AG04450 (cell line): Measurements from ENCODE around the gene CEBPZOS.

GRCh38 chr2:33338514-33338890 lies 137.9 kb upstream of the RASGRP3 start:
- CAGE, long polyA plus RNA, result no peak
- RRBS, result no CpG with 5 or more reads among the region's 4 CpGs

DNA sequence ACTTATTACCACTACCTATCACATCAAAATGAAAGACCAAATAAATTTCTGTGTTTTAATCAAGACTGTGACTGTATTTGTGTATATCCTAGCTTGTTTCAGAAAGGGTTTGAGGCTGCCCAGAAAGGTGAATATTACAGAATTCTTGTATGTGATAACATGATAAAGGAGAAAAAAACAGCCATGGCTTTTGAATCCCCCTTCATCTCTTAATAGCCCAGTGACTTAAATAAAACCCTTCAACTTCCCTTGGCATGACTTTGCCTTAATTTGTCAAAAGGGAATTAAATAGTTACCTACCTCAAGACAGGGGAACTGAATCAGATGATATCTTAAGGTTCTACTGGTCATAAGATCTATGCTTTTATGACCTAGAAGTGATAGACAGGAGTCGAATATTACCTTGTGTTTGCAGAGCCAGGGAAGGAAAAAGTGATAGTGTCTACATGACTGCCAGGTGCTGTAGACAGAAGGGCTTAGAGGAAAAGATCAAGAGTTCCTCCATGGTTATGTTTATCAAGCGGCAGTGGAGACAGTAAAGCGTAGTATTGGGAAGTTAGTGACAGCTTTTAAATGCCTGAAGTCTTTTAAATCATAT lies 11.7 kb downstream of the CRIM1 start:
- CAGE, long polyA plus RNA, result no peak
- RRBS, result no CpG with 5 or more reads among the region's 3 CpGs

- CAGE, long polyA plus RNA, result no peak
- RRBS, result no CpG with 5 or more reads among the region's 10 CpGs
Measured at GRCh38 chr2:36367826-36368490, 12.4 kb downstream of the CRIM1 start.

DNA sequence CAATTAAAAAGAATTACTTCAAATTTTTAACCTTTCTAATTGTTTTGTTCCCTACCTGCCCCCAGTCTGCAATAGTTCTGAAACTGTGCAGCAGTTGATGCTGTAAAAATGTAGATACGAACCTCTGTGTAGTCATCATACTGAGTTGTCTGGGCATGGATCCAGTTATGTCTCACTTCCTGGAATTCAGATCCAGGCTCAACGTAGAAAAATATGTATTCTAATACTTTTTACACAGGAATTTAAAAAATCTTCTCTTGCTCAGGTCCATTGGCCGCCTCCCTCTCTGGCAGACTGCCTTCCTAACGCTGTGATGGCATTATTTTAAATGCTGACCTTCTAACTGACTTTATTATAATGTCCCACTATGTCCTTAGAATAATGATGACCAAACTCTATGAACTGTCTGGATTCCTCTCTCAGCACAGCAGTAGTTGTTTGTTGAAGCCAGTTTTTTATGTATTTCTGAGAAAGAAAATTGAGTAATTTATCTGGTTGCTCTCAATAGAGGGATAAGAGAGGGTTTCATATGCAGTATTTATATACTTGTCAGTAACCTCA lies 119.6 kb downstream of the FEZ2 start:
- CAGE, long polyA plus RNA, result no peak
- RRBS, result no CpG with 5 or more reads among the region's 4 CpGs

- CAGE, long polyA plus RNA, result no peak
- RRBS, result no CpG with 5 or more reads among the region's 5 CpGs
Measured at GRCh38 chr2:36522060-36522434, 75.9 kb downstream of the FEZ2 start.

DNA sequence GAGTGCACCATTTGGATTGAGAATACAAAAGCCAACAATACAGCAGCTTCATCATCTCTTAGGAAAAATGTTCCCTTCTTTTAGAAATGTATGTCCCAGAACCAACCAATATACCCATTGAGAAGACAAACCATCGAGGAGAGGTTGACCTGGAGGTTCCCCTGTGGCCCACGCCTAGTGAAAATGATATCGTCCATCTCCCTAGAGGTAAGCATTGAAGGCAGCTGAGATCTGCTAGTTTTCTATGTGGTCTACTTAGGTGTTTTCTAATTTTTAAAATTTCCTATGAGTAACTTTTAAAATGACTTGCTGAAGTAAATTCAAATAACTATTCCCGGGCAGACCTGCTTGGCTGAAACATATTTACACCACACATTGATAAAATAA lies 53.7 kb downstream of the FEZ2 start:
- CAGE, long polyA plus RNA, result no peak
- RRBS, result no CpG with 5 or more reads among the region's 4 CpGs

DNA sequence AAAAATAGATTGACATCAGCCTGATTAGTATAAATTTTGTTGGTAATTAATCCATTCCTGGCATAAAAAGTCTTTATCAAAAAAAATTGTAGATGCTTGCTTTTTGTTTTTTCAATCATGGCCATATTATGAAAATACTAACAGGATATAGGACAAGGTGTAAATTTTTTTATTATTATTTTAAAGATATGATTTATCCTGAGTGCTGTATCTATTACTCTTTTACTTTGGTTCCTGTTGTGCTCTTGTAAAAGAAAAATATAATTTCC lies 47.3 kb downstream of the FEZ2 start:
- CAGE, long polyA plus RNA, result start-site peak on the plus strand centred at position 150 of the sequence, 15 bp wide, 49 and 34 reads in 2 replicates

GRCh38 chr2:36800345-36801000 lies 104.0 kb downstream of the VIT start:
- CAGE, long polyA plus RNA, result no peak
- RRBS, result no CpG with 5 or more reads among the region's 15 CpGs

DNA sequence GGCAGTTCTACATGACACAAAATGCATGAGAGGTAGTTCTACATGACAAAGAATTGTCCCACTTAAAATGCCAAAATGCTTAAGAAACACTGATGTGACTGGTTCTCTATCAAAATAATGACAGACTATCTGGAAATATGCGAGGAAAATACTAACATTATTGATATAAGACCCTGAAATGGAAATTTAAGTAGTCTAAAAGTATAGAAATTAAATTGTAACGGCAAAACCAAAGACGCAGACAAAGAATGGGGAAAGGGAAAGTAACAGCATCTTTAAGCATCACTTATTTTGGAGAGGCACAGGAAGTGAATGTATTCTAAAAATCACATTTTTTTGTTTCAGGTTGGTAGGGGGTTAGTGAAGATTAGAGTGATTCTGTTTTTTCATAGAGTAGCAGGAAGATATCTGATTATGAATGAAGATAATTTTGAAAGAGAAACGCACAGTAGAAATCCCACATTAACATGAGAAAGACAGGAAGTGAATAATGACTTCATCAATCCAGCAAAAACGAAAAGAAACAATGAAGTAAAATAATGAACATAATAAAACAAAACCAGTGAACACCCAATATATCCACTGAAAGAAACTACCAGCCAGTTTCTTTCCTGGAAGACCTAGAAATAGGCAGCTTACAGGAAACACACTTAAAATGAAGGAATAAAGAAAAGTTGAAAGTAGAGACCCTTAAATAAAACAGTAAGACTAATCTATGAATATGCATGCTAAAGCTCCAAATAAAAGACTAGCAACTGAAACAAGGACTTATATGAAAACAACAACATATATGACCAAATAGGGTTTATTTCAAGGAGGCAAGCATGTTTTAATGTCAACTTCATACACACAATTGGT lies 131.2 kb downstream of the STRN start:
- CAGE, long polyA plus RNA, result no peak
- RRBS, result no CpG with 5 or more reads among the region's 5 CpGs

DNA sequence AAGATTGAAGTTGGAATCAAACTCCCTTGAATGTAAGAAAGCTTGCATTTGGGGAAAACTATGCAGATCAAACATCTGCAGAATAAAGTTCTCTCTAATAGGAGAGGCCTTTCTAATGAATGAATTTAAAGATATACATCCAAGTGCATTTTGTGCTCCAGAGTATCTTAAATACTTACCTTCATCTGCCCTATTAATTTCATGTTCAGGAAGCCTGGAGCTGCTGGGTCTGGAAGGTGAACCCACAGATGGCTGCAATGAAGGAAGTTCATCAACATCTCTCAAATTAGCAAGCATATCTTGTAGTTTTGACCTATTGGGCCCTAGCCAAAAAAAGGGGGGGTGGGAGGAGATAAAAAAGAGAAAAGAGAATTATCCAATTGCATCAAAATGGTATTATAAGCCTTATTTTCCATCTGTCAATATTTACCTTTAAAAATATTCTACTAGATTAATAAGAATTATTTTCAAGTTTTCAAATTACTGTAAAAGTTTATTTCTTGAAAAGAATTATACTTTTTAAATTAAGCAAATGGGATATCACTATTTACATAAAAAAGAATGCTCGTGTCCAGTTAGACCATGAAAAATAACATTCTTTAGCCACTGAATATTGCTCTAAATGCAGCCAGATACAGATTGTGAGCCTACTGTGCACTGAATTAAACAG lies 82.4 kb downstream of the STRN start:
- CAGE, long polyA plus RNA, result no peak
- RRBS, result no CpG with 5 or more reads among the region's 1 CpG

- CAGE, long polyA plus RNA, result no peak
- RRBS, result no CpG with 5 or more reads among the region's 3 CpGs
Measured at GRCh38 chr2:37104400-37105213, 20.3 kb downstream of the GPATCH11 start.

GRCh38 chr2:37105397-37105842 lies 21.1 kb downstream of the GPATCH11 start:
- CAGE, long polyA plus RNA, result no peak
- RRBS, result 78% methylated on average over 3 of the region's 5 CpGs

- CAGE, long polyA plus RNA, result start-site peak on the plus strand at chr2:37196496-37196512, 1,384 and 1,267 reads in 2 replicates
- RRBS, result 4% methylated on average over 14 of the region's 82 CpGs
Measured at GRCh38 chr2:37196231-37197504, at the start of gene CEBPZOS. TSS of gene CEBPZOS (plus strand) at chr2:37196496.

DNA sequence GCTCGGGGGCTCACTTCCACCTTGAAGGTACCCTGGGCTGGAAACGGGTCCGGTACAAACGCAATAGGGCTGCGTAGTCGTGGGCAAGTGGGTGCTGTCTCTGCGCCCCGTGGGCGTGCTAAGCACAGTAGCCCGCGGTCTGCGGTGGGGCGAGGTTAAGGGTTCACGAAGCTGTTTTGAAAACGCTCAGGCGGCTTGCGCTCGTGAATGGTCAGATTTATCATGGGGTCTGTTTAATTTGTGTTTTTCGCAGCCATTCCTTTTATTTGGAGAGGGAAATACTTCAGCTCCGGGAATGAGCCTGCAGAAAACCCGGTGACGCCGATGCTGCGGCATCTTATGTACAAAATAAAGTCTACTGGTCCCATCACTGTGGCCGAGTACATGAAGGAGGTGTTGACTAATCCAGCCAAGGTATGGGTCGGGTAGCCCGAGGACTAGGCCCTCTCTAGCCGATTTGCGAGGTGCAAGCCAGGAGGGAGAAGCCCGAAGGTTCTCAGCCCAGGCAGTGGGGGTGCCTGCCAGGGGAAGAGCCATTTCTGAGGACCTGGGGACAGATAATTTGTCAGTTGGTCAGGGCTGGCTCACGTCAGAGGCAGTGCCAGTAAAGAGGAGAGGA lies 504 bp downstream of the NDUFAF7 start:
- CAGE, long polyA plus RNA, result no peak
- RRBS, result 3% methylated on average over 3 of the region's 31 CpGs

DNA sequence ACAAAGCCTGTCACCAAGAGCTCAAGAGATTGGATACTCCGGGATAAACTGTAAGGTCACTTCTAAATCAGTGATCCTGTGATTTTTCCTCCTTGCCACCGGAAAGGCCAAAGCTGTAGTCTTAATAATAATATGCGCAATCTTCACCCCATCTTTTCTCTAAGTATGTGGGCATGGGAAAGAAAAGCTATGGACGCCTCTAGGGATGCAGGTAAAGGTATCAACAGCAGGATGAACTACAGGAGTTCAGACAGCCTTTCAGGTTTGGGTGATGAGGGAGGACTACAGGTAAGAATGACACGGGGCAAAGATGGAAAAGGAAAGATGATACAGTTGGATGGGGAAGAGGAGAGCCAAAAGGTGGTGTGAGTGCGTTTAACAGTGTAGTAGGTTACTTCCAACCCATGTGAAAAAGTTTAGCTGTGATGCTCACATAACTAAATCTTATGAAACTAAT lies 33.4 kb downstream of the NDUFAF7 start:
- CAGE, long polyA plus RNA, result no peak
- RRBS, result no CpG with 5 or more reads among the region's 6 CpGs

- CAGE, long polyA plus RNA, result no peak
- RRBS, result no CpG with 5 or more reads among the region's 5 CpGs
Measured at GRCh38 chr2:37523690-37524344, 147.6 kb downstream of the CDC42EP3 start.

DNA sequence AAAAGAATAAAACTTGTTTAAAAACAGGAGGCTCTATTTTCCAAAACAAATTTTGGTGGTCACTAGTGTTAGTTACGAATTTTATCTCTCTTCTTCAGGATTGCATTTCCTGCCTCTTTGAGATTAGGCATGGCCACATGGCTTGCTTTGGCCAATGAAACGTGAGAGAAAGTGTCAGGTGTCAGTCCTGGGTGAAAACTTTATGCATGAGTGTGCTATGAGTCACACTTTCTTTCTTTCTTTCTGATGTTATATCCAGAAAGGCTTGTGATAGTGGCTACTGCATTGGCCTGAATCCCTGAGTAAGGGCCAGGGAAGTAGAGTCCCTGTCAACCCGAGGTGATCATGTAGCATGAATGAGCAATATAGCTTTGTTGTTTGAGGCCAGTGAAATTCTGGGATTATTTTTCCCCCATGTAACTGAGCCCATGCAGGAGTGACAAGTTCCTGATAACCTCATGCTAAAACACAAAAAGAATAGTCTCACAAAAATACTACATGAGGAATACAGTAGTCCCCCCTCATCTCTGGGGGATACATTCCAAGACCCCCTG lies 109.7 kb downstream of the CDC42EP3 start:
- CAGE, long polyA plus RNA, result no peak
- RRBS, result no CpG with 5 or more reads among the region's 3 CpGs

DNA sequence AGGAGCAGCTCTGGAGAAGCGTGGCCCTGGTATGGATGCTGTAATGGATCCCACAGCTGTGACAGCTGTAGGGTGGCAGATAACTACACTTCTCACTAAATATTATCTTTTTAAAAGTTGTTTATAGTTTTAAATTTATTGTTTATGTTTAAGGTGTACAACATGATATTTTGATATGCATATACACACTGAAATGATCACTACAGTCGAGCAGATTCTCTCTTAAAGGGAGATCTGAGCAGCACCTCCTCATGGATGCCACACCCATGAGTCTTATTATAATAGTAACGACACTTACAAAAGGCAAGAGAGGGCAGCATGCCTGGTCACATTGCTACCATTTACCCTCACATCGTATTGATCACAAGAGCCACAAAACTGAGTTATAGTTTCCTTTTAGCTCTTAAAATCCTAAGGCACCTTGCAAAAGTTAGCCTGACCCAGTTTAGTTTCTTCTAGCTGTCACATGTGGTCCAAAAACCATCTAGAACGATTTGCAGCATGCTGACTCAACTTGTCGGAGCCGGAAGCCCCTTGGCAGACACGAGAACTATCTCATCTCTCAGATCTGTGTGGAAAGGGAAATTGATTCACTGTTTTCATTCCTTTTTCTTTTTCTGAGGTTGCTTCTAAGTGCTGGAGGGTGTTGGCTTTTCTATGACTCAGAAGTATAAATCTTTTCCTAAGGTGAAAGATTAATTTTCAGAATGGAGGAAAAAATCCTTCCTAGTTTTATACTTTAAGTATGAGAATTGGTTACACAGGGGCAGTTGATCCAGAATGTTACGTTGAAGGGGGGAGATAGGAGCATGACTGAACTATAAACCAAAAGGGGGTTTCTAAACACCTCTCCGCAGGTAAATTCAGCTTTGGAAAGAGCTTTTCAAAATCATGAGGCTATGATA lies 85.3 kb downstream of the CDC42EP3 start:
- CAGE, long polyA plus RNA, result no peak
- RRBS, result no CpG with 5 or more reads among the region's 10 CpGs

GRCh38 chr2:37648525-37649010 lies 22.9 kb downstream of the CDC42EP3 start:
- CAGE, long polyA plus RNA, result no peak
- RRBS, result no CpG with 5 or more reads among the region's 8 CpGs

GRCh38 chr2:38116650-38117145 lies 40.7 kb upstream of the CYP1B1 start:
- CAGE, long polyA plus RNA, result no peak
- RRBS, result no CpG with 5 or more reads among the region's 2 CpGs